ENCODE data around the genes NLRX1, CCDC153 and OAF.

- PRO-cap: bidirectional peak, plus-strand start at chr11:119102254, minus-strand start at chr11:119101871; unidirectional peak, plus-strand start at chr11:119102308; unidirectional peak, plus-strand start at chr11:119102435; bidirectional peak, plus-strand start at chr11:119102817, minus-strand start at chr11:119102691
- RAMPAGE, long total RNA: no peak
These were observed 573 bp upstream of the DPAGT1 start for GRCh38 chr11:119101986-119102866.

GRCh38 chr11:119112058-119112759 lies 5.1 kb downstream of the C2CD2L start:
- PRO-cap: no peak
- RAMPAGE, long total RNA: no peak

GRCh38 chr11:119149408-119150101 lies 703 bp downstream of the ABCG4 start:
- PRO-cap: no peak
- RAMPAGE, long total RNA: no peak

DNA sequence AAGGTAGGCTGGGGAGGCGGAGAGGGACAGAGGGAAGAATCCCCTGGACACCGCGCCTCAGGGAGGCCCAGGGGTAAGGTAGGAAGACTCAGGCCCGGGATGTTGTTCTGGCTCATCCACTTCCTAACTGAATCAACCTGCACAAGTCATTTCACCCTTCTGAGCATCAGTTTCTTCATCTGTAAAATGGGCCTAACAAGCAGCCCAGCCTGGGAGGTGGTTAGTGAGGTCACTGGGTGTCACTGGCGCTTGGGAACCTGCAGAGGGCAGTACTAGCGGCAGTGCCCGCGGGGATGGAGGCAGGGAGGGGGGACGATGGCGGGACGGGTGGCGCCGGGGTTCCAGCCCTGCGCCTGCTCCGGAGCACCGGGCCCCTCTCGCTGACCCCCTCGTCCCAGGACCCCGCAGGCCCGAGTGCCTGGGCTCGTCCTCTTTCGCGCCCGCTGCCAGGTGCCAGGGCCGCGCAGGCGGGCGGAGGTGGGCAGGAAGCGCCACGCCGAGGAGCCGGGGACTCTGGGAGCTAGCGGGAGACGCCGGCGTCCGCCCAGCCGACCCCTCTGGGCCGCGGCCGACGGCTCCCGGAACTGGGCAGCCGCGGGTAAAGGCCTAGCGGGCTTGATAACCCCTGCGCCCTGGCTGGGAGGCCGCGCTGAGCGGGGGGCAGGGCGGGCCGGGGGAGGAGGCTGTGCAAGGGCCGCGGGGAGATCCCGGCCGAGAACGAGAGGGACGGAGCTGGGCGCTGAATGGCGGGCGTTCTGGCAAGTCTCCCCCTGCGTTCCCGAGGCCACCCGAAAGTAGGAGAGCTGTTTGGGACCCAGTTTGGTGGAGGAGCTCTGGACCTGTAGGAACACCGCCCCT lies at the start of gene NLRX1:
TSS of gene NLRX1 (plus strand) at position 281 of the 858 bp plus-strand sequence.
- PRO-cap: unidirectional peak, plus-strand start at position 302 of the sequence; unidirectional peak, plus-strand start at position 510 of the sequence; unidirectional peak, plus-strand start at position 714 of the sequence
- RAMPAGE, long total RNA: no peak

- PRO-cap: no peak
- RAMPAGE, long total RNA: no peak
These were observed at the start of gene CCDC153 for GRCh38 chr11:119195489-119196098. TSS of gene CCDC153 (minus strand) at chr11:119195841.

DNA sequence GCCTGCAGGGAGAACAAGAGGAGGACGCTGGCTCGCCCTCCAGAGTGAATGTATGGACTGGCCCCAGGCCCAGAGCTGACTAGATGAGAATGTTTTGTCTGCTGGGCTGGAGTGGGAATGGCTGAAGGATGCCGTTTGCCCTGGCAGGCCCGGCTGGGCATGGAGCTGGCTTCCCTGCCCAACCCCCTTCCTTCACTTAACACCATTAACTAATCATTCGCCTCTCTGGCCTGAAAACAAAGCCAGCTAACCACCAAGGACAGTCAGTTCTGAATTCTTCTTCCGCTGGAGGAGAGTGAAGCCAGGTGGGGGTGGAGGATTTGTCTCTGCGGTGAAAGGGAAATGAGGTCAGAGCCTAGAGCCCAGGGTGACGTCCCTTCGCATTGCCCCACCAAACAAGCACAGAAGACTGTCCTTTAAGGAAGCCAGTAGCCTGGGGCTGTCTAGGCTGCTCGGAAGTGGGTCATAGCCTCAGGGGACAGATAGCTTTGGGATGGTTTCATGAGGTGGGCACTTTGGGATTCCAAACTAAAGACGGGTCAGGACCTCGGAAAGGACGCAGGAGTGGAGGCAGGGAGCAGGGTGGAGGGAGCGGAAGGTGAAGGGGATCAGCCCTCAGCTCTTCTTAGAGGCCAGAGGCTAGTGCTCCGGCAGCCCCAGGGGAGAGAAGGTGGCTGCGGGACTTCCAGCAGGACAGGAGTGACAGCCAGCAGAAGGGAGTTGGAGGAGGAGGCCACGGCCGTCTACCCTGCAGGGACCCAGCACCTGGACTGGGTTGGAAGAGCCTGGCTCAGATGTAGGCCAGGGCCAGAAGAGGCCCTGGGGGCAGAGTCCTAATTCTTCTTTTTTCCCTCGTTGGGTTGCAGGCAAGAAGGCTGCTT lies 1.9 kb upstream of the MCAM start:
- PRO-cap: bidirectional peak, plus-strand start at position 351 of the sequence, minus-strand start at position 271 of the sequence; unidirectional peak, minus-strand start at position 772 of the sequence
- RAMPAGE, long total RNA: no peak

DNA sequence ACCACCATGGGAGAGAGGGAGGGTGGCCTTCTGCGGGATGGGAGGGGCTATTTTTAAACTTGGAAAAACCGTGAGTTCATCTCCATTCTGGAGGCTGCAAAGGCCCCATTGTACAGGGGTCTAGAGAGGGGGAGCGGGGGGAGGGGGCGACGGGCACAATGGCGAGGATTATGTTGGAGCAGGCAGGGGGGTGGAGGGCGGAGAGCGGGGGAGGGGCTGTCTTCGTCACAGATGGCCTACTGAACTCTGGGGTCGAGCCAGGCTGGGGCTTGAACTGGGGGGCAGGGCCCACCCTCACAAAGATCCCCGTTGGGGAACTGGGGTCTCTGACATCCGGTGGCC lies 3.3 kb upstream of the MCAM start:
- PRO-cap: no peak
- RAMPAGE, long total RNA: no peak

GRCh38 chr11:119337584-119338784 lies 2.7 kb downstream of the C1QTNF5 start:
- PRO-cap: bidirectional peak, plus-strand start at chr11:119338507, minus-strand start at chr11:119338288
- RAMPAGE, long total RNA: no peak

DNA sequence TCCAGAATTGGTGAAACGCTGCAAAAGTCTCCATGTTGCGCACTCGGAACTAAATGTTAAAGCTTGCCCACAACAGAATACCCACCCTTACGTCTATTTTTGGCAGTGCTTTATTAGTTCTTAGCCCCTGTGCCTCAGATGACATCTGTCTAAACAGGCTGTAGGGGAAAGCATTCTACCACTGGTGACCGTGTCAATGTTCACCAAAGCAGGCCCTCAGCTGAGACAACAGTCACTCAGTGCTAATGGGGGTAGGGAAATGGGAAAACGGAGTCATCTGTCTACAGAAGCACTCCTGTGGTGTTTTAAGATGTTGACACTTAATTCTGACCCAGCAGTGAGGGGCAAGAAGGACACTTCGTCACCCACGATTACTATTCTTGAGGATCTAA lies 15.4 kb upstream of the MFRP start:
- PRO-cap: no peak
- RAMPAGE, long total RNA: no peak

- PRO-cap: no peak
- RAMPAGE, long total RNA: no peak
These were observed 8.6 kb downstream of the USP2 start for GRCh38 chr11:119372812-119373343.

- PRO-cap: unidirectional peak, plus-strand start at chr11:119503300
- RAMPAGE, long total RNA: no peak
These were observed 80.1 kb upstream of the THY1 start for GRCh38 chr11:119503107-119503354.

DNA sequence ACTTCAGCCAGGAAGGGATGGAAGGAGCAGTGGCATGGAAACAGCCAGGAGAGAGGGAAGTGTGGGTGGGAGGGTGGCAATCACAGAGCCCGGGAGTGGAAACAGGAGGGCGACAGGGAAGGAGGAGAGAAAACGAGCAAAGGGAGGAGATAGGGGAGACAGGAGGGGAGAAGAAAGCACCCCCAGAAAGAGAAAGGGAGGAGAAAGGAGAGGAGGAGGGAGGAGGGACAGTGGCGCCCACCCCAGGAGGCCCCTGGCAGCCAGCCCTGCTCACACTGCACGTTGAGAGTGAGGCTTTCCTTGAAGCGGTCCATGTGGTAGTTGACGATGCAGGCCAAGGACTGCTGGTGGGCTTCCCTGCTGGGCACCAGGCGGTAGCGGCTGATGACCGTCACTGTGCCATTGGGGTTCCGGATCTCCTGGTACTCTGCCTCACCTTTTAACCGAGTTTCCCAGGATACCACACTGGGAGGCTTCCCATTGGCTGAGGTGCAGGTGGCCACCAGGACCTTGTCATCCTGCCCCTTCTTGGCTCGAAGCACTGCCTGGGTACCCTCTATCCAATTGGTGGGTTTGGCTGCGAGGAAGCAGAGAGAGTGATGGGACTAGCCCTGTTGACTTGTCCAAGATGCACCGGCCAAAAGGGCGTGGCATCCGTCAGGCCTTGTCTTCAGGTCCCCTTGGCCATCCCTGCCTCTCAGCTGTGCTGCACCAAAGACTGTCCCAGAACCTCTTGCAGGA lies 51.5 kb downstream of the NECTIN1 start:
- PRO-cap: no peak
- RAMPAGE, long total RNA: no peak

- PRO-cap: no peak
- RAMPAGE, long total RNA: no peak
These were observed 22.5 kb upstream of the NECTIN1 start for GRCh38 chr11:119751421-119752040.

- PRO-cap: no peak
- RAMPAGE, long total RNA: no peak
These were observed 103.6 kb upstream of the NECTIN1 start for GRCh38 chr11:119832589-119832955.

GRCh38 chr11:119892363-119892915 lies 163.4 kb upstream of the NECTIN1 start:
- PRO-cap: no peak
- RAMPAGE, long total RNA: no peak

DNA sequence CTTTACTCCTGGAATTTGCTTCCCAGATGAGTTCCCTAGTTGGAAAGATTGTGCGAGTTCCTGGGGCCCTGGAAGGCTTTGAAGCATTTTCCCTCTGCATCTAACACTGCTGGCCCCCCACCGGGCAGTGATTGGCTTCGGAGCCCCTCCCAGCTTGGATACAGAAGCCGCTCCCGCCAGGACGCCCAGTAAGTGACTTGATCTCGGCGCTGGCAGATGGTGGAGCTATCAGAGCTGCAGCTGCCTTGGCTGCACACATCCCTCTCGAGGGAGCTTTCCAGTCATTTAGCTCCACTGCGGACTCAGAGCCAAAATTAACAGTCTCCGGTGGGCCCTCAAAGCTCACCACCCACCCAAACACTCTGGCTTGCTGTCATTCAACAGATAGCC lies 162.4 kb downstream of the TRIM29 start:
- PRO-cap: no peak
- RAMPAGE, long total RNA: no peak

DNA sequence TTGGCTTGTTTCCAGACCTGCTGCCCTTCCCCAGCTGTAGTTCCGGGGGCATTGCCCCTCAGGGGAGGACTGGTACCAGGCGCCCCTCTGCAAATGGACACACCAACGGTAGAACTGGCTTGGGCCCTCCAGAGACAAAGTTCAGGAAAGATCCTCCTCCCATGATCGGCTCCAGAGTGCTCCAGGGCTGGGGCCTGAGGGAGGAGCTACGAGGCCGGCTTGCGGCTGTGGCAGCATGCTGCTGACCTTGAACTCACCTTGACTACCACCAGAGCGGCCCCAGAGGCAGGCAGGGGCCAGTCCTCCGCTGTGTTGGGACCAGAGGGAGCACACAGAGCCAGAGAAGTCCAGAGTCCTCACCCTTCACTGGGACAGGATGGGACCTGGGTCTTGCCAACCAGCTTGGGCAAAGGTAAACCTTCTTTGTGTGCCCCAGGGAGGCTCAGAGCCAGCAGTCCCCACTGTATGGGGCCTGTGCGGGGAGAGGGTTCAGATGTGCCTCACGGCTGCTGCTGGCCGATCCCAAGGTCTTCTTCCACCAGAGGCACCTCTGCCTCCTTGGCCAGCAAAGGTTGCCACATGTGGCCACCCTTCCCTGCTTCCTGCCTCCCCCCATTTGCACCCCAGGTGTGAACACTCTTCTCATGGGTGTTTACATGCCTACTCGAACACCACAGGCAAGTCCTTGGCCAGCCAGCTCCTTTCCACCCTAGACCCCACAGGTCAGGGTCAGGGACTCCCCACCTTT lies 17.6 kb upstream of the OAF start:
- PRO-cap: no peak
- RAMPAGE, long total RNA: no peak

DNA sequence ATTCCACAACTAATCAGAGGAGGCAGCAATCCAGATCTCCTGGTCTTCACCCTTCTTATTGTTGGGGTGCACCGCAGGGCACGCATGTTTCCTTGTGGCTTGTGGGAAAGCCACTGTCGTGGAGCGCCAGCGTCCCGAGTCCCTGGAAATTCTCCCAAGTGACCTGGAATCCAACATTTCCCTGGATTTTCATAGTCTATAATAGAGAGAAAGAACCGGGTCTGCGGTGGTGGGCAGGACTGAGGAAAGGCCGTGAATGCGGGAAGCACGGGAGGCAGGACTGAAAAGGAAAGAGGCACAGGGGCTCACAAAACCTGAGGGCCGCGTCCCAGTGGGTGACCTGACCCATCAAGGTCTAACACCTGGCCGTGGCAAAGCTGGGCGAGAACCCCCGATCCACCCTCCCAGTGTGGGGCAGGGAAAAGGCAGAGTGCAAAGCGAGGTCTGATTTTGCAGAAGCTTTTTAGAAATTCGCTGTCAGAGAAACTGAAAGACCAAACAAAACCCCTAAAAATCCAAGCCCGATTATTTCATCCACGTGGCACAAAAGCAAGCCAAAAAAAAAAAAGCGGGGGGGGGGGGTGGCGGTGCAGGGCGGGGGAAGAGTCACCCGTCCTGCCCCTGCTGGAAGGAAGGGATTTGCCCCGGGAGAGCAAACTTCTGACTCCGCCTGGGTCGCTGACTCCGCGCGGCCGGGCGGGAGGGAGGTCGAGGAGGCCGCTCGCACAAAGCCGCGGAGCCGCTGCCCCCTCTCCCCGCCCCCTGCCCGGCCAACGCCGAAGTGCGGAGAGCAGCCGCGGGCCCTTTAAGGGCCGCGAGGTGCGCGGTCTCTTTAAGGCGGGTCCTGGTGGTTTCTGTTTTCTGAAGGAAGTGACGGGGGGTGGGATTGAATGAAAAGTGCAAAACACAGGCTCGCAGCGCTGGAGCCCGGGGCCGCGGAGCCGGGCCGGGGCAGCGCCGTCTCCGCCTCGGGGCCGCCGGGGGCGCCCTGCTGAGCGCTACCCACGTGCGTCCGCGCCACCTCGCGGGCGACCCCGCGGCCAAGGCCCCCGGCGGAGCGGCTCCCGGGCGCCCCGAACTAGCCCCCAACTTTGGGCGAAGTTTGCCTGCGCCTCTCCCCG lies at the start of gene OAF:
TSS of gene OAF (plus strand) at position 920 of the 1,121 bp plus-strand sequence.
- PRO-cap: bidirectional peak, plus-strand start at position 687 of the sequence, minus-strand start at position 527 of the sequence; unidirectional peak, plus-strand start at position 864 of the sequence
- RAMPAGE, long total RNA: no peak

- PRO-cap: bidirectional peak, plus-strand start at chr11:120317143, minus-strand start at chr11:120316871
- RAMPAGE, long total RNA: no peak
These were observed 8.0 kb upstream of the TLCD5 start for GRCh38 chr11:120316742-120317825.

GRCh38 chr11:120334892-120335444 lies 1.2 kb upstream of the ARHGEF12 start:
- PRO-cap: bidirectional peak, plus-strand start at chr11:120335223, minus-strand start at chr11:120335106
- RAMPAGE, long total RNA: no peak

All from urinary bladder (tissue), 3 donors.